Skeletal muscle satellite cell (primary cell): ENCODE measurements around the gene CMIP.

GRCh38 chr16:78684257-78685491 is 585.2 kb downstream of the WWOX start:
- CAGE, long polyA plus RNA = no peak

DNA sequence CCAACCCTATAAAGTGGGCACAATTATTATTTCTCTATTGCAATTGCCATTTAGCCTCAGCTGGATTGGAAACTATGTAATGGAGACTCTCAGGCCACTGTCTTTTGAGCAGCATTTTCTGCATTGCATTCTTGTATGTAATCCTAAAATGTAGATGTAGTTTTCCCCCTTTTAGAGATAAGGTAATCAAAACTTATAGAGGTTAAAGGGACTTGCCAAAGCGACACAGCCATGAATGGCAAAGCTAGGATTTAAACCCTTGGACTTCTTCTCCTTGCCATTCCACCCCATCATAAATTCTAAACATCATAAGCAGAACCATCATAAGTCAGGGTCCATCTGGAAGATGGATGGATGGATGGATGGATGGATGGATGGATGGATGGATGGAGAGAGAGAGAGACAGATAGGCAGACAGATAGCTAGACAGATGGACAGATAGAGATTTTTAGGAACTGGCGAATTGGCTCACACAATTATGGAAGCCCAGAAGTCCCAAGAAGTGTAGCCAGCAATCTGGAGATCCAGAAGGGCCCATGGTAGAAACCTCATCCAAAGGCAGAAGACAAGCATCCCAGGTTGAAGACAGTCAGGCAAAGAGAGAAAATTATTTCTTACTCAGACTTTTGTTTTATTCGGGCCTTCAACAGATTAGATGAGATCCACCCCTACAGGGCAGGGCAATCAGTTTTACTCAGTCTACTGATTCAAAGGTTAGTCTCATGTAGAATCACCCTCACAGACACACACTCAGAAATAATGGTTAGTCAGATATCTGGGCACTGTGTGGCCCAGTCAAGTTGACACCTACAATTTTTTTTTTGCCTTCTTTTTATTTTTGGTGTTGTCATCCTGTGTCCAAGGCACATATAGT is 729.5 kb downstream of the WWOX start:
- CAGE, long polyA plus RNA = no peak

DNA sequence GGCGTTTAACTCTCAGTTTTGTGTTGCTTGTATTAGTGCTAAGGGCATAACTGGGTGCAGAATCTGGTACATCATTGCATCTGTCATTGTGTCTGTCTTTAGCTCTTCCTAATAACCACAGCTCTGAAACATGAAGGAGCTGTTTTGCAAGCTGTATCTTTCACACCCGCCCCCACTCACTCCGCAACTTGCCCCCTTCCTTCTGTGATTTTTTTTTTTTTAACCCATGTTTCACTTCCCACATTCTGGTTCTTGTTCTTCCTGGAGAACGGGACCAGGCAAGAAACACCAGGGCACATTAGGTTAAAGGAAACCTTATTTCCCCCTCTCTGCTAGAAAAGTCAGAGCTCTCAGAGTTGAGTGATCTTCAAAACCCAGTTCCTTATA is 271.7 kb downstream of the MAF start:
- CAGE, long polyA plus RNA = no peak

DNA sequence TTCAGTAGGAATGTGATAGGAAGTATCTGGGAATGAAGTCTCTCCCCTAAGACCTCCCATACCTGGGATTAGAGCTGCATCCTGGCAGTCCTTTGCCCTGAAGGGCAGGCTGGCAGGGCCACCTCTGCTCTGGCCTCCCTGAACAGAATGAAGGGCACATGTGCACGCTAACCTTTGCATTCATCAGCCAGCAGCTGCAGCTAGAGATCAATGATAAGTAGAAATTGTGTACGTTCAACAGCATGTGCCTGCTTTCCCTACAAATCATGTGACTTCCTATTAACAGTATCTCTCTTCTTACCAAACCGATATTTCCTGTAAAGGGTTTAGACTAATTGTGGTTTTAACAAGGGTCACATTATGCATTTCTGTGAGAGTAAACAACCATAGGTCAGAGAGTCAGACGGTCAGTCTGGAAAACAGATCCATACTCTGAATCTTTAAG is 219.6 kb downstream of the MAF start:
- CAGE, long polyA plus RNA = no peak

DNA sequence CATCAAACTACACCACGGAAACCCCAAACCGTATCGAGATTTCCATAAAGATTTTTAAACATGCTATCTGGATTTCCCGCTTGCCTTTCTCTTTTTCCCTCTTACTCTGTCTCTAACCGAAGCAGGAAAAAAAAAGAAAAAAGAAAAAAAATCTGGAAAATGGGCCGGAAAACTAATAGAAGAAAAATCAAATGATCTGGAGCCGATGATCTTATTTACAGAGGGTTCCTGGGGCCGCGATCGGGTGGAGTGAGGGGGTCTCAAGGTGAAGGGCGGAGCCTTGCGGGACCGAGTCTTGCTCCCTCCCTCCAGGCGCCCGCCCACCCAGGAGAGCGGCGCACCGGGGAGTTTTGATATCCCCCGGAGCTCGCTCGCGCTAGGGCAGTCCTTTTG is 11.2 kb downstream of the MAF start:
- CAGE, long polyA plus RNA = no peak

- CAGE, long polyA plus RNA = no peak
Observed at GRCh38 chr16:79850377-79850764, 249.8 kb upstream of the MAF start.

- CAGE, long polyA plus RNA = no peak
Observed at GRCh38 chr16:79930909-79931118, 330.3 kb upstream of the MAF start.

- CAGE, long polyA plus RNA = no peak
Observed at GRCh38 chr16:80900158-80901120, 96.0 kb upstream of the CDYL2 start.

DNA sequence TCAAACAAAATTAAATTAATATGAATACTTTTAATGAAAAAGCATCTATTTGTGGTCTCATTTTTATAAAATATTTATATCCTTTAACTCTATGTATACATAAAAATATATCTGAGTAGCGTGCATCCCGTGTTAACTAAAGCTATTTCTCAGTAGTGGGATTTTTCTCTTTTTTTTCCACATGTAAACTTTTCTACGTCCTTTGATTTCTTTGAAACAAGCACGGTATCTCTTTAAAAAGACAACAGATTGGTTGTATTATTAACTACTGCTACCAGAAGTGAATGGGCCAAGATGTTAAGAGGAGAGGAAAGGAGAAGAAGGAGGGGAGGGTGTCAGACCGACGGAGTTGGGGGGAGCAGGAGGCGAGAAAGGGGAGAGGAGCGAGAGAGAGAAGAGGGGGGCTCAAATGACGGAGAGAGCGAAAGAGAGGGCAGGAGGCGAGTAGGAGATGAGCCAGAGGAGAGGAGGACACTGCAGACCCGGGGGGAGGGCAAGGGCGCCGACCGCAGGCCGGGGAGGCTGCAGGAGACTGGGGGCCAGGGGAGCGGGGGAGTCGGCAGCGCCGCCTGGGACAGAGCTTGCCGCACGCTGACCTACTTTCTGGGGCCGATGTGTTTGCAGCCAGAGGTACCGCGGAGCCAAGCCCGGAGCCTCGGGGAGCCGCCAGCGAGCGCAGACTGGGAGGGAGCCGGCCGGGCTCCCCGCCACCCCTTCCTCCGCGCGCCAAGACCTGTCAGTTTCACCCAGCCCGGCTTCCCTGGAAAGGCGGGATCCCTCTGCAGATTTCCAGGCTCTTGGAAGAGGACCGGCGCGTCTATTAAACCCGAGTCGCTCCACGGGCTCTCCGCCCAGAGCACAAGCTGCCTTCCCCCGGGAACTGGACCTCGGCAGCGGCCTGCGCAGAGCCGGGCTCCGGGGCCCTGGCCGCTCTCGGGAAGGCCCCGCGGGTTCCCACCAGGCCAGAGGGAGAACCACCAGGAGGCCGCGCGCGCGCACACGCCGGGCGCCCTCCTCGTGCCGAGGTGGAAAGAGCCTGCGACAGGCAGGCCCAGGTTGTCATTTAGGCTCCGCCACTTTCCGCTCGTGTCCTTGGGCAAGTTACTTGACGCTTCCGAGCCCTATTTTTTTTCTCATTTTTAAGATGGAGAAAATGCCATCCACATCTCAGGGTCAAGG is 74.7 kb downstream of the CMC2 start:
- CAGE, long polyA plus RNA = no peak

DNA sequence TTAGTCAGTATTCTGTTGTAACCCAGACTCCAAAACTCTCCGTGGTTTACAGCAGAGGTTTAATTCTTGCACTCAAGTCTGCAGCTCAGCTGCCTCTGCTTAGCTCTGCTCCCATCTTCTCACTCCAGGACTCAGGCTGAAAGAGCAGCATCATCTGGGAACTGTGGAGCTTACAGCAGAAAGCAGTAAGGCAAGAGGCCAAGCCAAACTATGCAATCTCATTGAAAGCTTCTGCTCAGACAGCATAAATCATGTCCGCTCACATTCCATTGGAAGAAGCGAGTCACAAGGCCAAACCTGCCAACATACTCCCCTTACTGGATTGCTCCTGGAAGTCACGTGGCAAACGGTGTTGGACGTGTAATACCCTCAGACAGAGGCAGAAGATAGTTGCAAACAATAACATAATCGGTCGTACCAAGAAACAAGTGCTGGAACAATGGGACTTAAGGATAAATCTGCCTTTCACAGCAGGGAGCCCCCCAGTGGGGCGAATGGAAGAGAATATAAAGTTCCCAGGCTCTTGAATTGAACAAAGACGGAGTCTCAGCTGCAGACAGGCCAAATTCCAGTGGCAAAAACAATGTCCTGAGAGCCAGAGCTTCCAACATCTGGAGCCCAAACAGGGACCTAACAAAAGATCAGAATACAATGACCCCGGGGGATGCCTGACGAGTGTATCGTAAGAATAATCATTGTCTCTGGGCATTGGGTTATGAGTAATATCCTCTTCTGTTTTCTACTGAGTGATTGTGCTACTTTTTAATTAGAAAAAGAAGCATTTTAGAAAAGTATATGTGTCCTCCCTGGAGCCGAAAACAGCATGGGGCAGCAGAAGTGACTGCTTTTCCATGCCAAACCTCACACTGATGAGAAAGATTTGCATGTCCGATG is 68.5 kb downstream of the CMC2 start:
- CAGE, long polyA plus RNA = no peak

DNA sequence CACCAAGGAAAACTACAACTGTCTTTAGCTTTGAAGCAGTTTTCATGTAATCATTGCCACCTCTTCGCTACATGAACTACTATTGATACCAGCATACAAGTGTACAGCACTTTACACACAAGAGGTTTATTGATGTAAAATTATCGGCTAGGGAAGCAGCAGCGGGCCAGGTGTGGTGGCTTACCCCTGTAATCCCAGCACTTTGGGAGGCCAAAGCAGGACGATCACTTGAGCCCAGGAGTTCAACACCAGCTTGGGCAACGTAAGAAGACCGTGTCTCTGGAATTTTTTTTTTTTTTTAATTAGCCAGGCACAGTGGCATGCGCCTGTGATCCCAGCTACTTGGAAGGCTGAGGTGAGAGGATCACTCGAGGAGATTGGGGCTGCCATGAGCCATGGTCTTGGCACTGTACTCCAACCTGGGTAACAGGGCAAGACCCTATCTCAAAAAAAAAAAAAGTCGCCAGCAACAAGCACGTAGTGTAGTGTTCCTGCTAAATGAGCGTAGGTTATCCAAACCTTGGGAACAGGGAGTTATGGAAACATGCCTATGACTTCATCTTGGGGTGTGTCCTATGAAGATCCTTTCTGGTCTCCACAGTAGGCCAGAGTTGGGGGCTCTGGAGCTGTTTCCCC is 10.0 kb downstream of the ATMIN start:
- CAGE, long polyA plus RNA = no peak

DNA sequence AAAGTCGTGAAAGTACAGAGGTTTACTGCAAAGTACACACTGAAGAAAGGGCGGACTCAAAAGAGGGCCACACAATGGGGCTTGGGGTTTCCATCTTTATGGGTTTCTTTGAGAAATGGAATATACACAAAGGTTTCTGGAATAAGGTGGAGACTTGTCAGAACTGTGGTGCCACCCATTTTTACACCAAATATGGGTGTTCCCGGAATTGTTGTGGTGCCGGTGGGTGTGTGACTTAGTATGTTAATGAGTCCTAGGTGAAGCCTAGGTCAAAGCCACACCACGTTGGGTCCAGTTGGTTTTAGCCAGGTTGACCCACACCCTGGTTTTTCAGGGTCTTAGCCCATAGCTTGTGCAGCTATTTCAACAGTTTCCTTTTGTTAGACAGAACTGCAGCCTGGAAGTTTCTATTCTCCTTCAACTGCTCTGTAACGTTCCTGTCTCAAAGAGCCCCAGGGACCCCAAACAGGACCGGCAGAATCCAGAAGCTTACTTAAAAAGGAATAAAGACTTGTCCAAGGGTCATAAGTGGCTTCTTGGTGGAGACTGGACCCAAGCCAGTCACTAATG is 655 bp upstream of the GCSH start:
- CAGE, long polyA plus RNA = no peak

GRCh38 chr16:81275770-81276309 is 37.4 kb downstream of the BCO1 start:
- CAGE, long polyA plus RNA = no peak

- CAGE, long polyA plus RNA = no peak
Observed at GRCh38 chr16:81431770-81432516, 12.7 kb upstream of the CMIP start.

- CAGE, long polyA plus RNA = no peak
Observed at GRCh38 chr16:81443432-81444066, 1.1 kb upstream of the CMIP start.

DNA sequence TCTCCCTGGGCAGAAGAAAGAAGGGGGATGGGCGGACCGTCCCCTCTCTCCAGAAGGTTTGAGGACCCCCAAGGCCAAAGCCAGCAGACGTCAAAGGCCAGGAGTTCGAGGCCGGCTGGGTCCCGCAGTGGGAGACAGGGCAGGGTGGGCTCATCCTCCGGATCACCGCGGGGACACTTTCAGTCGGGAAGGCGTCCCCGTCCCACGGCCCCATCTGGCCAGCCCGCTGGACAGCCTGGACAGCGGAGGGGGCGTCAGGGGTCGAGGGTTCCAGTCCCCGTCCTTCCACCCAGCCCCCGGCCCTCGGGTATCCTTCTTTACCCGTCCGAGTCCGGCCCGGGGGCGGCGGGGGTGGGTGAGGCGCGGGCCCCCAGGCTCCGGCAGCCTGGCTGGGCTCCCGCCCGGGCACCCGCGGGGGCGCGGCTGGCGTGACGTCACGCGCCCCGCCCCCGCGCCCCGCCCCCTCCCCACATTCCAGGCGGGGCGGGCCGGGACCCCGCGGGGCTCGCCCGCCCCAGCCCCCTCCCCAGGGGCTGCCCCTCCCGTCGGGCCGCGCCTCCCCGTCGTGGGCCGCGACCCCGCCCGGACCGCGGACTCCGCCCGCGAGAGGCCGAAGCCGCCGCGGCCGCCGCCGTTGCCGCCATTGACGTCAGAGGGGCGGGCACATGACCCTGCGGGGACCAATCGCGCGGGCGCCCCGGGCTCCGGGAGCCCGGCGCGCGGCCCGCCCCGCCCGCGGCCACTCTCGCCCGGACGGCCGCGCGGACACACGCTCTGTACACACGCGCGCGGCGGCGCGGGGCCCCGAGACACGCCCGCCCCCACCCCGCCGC is at the start of gene CMIP:
TSS of gene CMIP (plus strand) at position 742 of the 833 bp plus-strand sequence.
- CAGE, long polyA plus RNA = no peak

DNA sequence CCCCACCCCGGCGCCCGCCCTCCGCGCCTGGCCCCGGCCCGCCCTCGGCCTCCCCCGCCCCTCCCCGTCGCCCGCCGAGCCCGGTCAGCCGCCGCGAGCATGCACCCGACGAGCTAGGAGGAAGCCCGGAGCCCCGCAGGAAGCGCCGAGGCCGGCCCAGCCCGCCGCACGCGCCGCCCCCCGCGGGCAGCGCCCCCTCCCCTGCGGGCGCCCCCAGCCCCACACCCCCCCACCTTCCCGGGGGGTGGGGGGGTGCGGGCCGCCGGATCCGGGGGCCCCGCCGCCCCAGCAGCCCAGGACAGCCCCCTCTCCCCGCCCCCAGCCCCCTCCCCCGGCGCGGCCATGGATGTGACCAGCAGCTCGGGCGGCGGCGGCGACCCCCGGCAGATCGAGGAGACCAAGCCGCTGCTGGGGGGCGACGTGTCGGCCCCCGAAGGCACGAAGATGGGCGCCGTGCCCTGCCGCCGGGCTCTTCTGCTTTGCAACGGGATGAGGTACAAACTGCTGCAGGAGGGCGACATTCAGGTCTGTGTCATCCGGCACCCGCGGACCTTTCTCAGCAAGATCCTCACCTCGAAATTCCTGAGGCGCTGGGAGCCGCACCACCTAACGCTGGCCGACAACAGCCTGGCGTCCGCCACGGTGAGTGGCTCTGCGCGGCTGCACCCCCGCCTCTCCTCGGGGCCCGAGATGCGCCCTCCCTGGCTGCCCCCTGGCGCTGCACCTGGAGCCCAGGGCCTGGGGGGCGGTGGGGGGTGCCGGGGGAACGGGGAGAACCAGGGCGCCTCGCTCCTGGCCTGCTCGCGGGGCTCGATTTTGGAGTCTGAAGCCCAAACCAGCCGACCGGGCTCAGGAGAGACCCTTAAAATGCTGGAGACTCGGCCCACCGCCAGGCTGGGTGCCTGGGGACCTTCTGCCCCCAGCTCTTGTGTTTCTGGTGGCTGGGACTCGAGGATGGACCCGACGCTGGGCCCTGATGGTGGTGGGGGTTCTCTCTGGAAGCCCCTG is 596 bp downstream of the CMIP start:
- CAGE, long polyA plus RNA = no peak

GRCh38 chr16:81481055-81481877 is 36.7 kb downstream of the CMIP start:
- CAGE, long polyA plus RNA = no peak

GRCh38 chr16:81516665-81517351 is 72.2 kb downstream of the CMIP start:
- CAGE, long polyA plus RNA = no peak

- CAGE, long polyA plus RNA = no peak
Observed at GRCh38 chr16:81532439-81533165, 88.0 kb downstream of the CMIP start.